CD14-positive monocyte (primary cell): ENCODE data around the gene CPSF4L.

DNA sequence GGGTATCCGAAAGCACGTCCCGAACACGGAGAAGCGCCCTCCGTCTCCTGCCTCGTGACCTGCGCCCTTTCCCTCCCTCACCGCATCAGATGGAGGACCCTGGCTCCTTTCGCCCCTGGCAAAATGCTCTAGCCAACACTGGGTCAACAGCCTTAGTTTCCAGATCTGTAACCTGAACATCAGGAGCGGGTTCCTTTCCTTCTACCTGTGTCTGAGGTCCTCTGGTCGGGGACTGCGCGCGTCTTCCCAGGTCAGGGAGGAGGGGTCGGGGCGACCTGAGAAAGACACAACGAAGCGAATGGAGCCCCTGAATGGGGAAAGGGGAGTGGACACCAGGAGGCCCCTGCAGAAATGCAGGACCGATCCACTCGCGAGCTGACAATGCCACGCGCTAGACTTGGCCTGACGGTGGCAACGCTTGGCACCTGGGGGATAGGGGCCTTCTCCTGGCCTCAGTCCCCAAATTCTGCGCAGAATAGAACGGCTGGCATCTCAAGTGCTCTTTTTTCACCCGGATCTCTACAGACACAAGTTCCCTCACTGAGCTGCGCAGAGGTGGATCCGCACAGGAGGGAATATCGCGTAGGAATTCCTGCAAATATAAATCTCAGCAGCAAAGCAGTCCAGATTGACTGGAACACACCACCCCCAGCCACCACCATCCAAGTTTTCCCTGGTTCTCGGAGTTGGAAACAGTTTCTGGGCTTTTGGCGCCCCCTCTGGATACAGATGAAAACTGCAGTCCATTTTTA lies 2.6 kb upstream of the SOX9 start:
- CAGE, long polyA plus RNA: no peak

DNA sequence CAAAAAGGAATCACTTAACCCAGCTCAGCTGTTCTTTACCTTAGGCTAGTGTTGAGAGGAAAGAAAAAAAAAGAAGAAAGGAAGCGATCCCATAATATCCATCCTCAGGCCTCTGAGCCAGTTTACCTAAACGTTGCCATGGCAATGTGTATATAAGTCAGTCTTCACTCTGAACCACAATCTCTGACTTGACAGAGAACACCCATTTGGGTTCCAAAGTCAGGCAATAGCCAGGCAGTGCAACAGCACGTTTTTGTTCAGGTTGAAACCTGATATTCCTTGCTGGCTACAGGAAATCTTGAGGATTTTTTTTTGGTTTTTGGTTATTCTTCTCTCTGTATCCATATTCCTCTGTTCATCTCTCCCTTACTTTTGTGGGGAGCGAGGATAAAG lies 152.5 kb downstream of the SOX9 start:
- CAGE, long polyA plus RNA: no peak

- CAGE, long polyA plus RNA: no peak
Observed at GRCh38 chr17:72400033-72400525, 279.3 kb downstream of the SOX9 start.

GRCh38 chr17:72476023-72477080 lies 355.5 kb downstream of the SOX9 start:
- CAGE, long polyA plus RNA: no peak

- CAGE, long polyA plus RNA: no peak
Observed at GRCh38 chr17:72528207-72528863, 407.5 kb downstream of the SOX9 start.

DNA sequence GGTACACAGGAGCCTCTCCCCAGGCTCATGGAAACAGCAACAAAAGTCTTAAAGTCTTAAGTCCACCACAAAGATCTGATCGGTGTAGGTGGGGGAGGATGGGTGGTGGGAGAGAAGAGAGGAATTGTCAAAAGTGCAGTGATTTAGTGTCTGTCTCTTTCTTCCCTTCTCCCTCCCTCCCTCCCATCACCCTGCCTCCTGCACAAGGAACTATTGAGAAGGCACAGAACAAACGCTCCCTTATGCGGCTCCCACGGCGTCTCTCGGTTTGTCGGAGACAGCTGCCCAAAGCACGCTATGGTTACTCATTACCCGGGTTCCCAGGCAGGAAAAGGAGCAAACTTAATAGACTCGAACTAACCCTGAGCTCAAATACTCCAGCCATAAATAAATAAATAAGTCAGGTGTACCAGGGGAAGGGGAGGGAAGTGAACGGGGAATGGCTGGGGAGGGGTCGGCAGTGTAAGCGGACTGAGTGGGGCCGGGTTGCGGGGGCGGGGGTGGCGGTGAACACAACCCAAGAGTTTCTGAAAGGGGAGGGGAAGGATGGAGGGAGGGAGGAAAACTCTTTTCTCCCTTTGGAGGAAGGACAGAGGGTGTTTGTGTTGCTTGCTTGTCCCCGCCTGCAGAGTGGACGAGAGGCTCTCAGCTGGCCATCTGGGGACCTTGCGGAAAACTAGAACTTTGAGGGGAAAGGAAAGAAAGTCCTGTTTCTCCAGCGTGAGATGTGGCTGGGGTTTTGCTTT lies 477.3 kb downstream of the SLC39A11 start:
- CAGE, long polyA plus RNA: no peak

- CAGE, long polyA plus RNA: no peak
Observed at GRCh38 chr17:72640268-72641375, 451.9 kb downstream of the SLC39A11 start.

DNA sequence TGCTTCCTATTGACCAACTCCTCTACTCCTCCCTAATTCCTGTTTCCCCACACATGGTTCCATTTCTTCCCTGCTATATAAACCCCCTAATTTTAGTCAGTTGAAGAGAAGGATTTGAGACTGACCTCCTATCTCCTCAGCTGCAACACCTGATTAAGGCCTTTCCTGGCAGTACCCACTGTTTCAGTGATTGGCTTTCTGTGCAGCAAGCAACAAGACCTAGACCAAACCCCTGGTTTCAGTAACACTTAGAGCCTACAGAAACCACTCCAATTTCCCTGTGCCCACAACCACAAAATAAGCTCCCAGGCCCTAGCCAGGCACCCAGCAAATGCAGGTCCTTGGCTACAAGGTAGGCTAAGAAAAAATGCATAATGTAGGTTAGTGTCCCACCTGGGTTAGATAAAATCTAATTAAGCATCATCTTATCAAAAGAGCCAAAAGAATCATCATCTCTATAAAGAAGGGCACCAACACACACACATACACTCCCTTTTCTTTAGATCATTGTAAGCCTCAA lies 215.8 kb downstream of the SLC39A11 start:
- CAGE, long polyA plus RNA: no peak

- CAGE, long polyA plus RNA: no peak
Observed at GRCh38 chr17:73091381-73092404, 795 bp downstream of the SLC39A11 start.

DNA sequence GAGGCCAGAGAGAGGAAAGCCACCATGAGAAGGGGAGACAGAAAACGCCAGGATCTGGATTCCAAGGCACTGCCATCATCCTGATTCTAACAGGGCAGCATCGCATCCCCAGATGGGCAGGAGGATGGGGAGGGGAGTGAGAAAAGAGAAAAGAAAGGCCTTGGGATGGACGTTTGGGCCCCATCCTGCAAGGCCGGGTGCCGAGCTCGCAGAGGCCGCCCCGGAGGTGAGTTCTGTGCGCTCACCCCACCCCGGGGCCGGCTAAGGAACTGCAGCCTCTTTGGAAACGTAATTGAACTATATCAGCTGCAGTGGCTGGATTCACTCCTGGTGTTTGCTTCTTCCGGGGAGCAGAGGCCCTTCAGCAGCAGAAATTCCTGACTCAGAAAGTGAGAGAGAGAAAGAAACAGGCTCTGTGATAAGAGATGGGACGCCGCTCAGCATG lies 8.6 kb upstream of the SSTR2 start:
- CAGE, long polyA plus RNA: no peak

DNA sequence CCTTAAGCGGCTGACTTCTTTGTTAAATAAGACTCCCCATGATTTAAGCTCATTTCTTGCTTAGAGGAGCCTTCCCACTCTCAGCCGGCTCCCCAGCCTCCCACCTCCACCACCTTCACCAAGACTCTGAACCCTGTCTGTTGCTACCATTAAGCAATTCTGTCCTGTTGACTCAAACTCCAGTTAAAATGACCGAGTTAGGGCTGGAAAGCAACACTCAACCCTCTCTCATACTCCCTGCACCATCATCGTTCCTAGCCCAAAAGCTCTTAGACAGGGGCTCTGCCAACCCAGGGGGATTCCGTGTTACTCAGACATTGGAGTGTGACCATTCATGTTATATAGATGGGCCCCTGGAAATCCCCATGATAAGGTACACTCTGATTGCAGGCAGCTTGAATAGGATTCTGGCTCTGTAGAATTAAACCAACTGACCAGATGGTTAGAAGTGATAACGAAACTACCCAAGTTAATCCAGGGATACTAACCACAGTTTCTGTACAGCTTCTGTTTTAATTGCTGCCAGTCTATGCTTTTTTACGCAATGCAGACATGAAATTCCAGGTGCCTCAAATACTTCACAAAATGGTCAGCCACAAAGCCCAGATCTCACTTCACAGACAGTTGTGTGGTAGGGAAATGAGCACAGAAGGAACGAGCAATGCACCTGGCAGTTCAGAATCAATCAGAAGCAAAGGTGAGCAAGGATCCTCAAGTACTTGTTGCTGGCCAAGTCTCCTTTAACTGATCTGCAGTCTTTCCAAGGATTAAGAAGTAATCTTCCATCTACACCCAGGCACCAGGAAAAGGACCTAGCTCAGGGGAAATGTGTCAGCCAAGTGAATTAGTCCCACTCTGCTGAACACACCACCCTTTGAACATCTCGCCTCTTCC lies 2.1 kb downstream of the SSTR2 start:
- CAGE, long polyA plus RNA: no peak

DNA sequence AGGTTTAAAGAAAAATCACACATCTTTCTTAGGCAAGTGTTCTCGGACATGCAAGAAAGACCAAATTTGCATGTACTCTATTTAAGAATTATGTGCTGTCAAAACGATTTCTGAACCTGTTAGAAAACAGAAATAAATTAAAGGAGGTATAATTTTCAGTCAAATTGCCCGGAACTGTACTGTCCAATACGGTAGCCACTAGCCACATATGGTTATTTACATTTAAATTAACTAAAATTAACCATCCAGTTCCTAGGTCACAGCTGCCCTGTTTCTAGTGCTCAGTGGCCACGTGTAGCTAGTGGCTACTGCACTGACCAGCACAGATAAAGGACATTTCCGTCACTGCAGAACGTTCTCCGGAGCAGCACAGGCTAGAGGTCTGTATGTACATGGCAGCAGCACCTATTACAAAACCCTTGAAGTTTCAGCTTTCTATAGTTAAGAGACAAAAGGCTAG lies 4.3 kb downstream of the FAM104A start:
- CAGE, long polyA plus RNA: no peak

DNA sequence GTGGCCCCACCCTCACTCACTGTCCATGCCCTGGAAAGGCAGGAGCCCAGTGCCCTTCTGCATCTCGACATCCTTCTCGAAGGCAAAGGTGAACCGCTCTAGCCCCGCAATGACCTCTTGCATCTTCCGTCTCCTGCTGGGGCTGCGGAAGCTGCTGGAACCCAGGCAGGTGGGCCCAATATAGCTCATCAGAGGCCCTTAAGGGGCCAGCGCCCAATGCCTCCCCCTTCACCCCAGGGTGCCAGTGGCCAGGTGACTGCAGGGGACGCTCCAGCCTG lies at the start of gene CPSF4L:
Gene CPSF4L, minus strand, starts transcription at position 185 of the 278 bp plus-strand sequence.
- CAGE, long polyA plus RNA: no peak

- CAGE, long polyA plus RNA: no peak
Observed at GRCh38 chr17:73261974-73262759, 487 bp upstream of the CPSF4L start.

GRCh38 chr17:73291900-73292525 lies 19.8 kb downstream of the CDC42EP4 start:
- CAGE, long polyA plus RNA: no peak

GRCh38 chr17:73820834-73821347 lies 176.6 kb upstream of the SDK2 start:
- CAGE, long polyA plus RNA: no peak

DNA sequence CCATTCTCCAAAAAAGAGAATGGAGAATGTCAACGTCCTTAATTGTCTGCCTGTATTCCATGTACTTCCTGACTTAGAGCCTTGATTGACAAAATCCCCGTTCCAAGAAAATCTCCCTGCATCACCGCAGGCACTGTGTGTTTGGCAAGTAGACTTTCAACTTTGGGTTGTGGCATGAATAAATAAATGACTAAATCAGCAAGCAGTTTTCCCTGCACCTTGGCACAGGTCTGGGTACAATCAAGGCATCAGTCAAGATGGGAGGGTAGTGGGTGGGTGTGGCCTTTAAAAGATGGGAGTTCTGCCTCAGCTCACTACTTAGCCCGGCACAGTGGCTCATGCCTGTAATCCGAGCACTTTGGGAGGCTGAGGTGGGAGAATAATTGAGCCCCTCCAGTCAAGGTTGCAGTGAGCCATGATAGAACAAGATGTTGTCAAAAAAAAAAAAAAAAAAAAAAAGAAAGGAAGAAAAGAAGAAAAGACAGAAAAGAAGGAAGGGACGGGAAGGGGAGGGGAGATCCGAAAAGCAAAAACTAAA lies 248.4 kb upstream of the RPL38 start:
- CAGE, long polyA plus RNA: no peak

DNA sequence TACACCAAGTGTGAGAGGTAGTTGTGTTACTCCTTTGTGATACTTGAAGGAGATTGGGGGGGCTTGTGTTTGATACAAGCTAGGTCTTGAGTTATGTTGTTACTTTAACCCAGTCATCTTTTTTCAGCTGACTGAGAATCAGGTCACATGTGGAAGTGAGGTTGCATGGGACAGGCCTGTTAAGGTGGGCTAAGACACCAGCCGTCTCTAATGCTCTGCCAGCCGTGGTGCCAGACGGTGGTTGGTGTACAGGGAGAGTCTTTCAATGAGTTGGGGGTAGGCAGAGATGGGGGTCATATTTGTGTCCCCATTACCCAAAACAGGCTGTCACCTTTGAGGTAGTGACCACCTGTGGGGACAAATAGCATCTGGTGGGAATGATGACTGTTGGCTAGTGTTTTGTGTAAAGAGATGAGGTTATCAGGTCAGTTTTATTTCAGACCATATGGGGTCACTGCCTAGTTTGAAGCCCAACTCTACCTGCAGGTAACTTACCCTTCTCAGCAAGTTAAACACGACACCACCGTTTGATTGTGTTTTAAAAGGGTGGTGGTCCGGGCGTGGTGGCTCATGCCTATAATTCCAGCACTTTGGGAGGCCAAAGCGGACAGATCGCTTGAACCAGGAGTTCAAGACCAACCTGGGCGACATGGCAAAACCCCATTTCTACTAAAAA lies 1.8 kb downstream of the RPL38 start:
- CAGE, long polyA plus RNA: no peak

DNA sequence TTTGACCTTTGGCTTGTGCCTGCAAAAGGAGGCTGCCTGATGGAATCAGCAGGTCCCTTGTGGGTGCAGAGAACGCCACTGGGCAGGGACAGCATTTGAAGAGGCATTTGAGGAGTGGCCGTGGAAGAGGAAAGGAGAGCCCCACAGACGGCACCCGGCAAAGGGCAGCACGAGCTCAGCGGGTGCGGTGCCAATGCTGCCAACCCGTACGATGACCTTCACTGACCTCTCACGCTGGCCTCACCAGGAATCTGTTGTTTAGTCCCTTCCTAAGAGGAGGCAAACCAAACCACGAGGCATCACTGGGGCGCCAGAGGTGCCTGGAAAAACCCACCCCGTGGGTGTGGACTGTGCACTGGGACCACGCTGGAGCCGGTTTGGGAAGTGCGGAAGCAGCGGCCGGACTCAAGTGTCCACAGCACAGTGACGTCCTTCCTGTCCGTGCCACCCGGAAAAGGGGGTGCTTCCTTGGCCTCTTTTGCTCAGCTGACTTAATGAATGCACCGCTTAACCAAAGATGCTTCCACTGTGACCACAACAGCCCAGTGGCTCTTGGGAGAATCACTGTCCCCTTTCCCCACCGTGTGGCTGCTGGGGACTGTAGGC lies 9.0 kb upstream of the KIF19 start:
- CAGE, long polyA plus RNA: no peak

- CAGE, long polyA plus RNA: no peak
Observed at GRCh38 chr17:74369227-74369704, 2.0 kb downstream of the GPR142 start.